ENCODE measurements around a stretch of chr1.

GRCh38 chr1:244303947-244304572 lies 48.4 kb upstream of the C1orf100 start:
- RRBS, 2 experiments, result no CpG with 5 or more reads among the region's 15 CpGs

- RRBS, 2 experiments, result no CpG with 5 or more reads among the region's 9 CpGs
Measured at GRCh38 chr1:244336694-244337050, 15.8 kb upstream of the C1orf100 start.

DNA sequence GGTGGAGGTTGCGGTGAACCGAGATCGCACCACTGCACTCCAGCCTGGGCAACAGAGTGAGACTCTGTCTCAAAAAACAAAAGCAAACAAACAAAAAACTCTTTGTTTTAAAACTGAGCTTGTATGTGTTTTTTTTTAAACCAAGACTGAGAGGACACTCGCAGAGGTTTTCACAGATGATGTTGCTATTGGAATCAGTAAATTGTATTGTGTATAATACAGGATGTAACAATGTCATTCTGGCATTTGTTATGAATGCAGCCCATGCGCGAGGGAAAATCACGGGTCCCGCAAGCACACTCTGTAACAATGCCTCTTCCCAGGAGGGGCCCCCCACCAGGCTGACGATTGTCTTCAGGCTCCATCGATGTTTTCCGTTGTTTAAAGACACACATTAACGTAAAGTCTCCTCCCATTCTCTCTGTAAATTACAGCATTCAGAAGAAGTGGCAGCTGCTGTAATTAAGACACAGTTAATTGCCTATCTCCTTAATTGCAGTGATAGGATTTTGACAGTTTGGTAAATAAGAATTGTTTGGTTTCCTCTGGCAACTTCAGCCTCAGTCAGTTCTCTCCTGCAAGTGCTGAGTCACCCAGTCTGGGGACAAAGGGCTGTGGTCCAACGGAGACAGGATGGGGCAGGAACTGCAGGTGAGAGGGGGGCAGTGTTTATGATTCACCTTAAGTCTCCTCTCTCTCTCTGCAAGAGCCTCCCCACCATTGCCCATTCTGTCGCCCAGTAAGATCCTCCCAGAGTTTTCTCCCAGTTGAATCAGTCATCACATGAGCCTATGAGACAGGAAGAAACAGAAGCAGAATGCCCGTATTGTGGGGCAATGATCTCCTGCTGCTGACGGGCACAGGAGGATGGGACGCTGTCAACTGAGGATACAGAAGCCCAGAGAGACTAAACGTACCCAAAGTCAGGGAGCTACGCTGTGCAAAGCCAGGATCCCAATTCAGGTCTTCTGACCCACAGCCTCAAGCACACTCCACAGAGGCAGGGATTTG lies 10.9 kb upstream of the C1orf100 start:
- RRBS, 2 experiments, result no CpG with 5 or more reads among the region's 19 CpGs

DNA sequence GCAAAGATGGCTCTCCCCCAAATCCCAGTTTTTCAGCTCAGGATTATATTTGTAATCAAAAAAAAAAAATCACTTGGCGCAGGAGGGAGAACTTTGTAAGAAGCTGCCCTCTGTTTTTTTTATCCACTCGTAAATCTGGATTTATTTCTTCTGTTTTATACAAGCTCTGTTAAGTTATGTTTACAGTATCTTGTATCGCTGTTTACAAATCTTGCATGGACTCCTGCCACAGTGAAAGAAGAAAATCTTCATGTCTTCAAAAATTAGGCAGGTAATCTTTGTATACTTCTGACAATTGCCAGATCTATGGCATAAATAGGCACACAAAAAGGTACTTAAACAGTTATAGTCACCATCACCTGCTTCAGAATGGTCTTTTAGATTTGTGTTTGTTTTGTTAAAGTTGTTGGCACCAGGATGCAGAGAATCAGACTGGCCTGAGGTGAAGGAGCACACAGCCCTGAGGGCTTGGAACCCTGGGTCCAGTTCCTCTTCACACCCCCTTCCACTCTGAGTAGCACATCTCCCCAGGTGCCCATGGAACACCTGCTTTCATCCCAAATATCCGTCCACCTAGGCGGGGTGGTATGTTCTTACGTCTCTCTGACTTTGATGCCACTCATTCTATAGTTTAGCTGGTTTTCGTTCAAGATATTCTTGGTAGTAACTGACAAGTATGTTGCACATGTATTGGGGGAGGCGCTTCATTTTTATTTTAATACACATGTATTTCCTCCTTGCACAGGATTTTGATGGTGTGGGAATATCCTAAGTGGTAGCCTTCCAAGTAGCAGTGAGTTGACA lies 24.7 kb downstream of the ENSG00000284188 start:
- RRBS, 2 experiments, result no CpG with 5 or more reads among the region's 8 CpGs

DNA sequence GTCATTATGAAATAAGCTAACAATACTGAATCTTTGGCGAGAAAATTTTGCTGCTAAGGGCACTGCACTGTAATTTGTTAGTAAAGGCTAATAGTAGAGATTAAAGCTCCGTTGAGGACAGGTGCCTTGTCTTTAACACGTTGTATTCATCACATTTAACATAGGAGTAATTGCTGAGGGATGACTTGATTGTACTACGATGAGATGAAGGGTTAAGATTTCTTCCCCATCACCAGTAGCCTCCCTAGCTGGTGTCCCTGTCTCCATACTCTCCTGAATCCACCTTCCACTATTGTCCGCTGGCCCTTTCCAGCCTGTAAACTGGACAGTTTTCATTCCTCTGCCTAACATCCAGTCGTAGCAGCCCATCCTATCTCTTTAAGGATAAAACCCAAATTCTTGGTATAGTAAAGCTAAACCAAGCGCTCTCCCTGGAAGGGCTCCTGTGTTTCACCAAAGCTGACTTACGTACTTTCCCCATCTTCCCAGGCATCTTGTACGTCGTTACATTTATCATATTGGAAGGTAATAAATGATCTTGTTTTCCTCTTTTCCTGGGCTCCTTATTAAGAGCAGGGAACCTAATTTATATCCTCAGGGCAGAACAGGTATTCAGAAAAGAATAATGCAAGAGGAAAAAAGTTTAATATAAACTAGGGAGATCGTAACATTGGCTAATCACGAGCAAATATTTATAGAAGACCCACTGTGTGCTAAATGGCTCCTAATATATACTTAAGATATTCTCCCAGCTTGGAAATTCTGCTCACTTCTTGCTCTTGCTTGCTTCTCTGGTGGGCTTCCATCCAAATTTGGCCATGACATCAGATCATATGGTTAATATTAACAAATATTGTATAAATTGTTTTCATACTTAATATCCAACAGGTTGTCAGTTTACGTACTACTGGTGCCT lies 796 bp downstream of the COX20 start:
- RRBS, 2 experiments, result no CpG with 5 or more reads among the region's 13 CpGs

- RRBS, 2 experiments, result no CpG with 5 or more reads among the region's 7 CpGs
Measured at GRCh38 chr1:244847551-244848615, 12.4 kb downstream of the COX20 start.

DNA sequence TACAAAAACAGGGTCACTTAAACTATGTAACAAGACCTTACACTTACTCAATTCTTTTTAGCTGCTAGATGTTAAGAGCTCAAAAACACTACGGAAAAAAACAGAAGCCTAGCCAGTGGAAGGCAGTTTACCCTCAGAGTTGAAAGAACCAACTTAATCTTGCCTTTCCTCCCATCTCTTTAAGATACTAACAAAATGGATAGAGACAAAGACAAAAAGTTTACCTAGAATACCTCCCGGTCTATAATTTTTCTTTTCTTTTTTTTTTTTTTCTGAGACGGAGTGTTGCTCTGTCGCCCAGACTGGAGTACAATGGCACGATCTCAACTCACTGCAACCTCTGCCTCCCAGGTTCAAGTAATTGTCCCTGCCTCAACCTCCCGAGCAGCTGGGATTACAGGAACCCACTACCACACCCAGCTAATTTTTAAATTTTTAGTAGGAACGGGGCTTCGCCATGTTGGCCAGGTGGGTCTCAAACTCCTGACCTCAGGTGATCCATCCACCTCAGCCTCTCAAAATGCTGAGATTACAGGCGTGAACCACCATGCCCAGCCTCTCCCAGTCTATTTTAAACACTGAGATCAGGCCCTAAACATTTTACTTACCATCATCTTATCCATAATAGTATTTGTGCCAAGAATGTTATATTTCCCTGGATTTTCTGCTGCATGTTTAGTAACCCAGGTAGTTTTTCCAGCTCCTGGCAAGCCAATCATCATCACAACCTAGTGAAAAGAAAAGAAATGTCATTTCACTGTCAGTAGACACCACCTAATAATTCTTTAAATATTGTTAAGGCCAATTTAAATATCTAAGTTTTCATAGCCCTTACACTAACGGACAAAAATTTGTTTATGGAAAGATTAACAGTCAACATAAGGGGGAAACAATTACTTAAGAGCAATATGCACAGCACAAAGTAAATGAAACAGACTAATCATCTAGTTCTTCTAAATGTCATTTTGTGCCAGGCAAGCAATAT lies 7.1 kb downstream of the HNRNPU start:
- RRBS, 2 experiments, result no CpG with 5 or more reads among the region's 10 CpGs

DNA sequence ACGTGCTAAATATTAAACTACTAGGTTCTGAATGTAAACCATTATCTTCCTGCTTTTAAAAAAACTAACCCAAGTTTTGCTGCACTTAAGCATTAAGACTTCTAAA lies 2.2 kb downstream of the HNRNPU start:
- RRBS, 2 experiments, result no CpG with 5 or more reads among the region's 1 CpG

GRCh38 chr1:244864817-244865236 lies 484 bp upstream of the HNRNPU start:
- RRBS, 2 experiments, result no CpG with 5 or more reads among the region's 14 CpGs

GRCh38 chr1:245046628-245047083 lies 77.2 kb downstream of the EFCAB2 start:
- RRBS, 2 experiments, result no CpG with 5 or more reads among the region's 9 CpGs

DNA sequence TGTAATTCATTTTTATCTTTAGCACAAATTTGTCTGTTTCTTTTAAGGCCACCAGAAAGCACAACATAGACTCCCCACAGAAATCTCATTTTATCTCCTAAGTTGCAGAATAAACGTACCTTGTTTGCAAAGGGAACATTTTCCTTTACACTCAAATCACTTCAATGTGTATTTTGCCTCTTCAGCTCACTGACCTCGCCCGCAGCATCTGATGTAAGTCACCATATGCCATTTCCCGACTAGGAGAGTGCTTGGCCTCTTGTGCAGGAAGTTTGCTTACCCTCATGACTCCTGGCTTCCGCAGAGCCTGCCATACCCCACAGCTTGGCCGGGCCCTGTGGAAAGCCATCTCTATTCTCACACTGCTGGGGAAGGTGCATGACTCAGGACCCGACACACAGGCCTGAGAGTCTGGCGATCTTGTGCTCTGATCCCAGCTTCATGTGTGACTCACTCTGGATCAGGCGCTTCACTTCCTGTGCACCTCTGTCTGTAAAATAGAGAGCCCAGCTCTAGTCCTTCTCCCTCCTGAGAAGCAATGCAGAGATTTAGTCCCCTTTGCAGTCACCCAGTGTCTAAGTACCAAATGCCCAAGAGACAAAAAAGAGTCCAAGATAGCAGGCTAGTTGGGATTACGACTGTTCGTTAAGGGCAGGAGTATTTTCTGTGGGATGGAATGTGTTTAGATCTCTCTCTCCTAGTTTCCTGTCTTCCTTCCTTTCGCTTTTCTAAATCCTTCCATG lies 63.0 kb upstream of the KIF26B start:
- RRBS, 2 experiments, result no CpG with 5 or more reads among the region's 12 CpGs

- RRBS, 2 experiments, result no CpG with 5 or more reads among the region's 15 CpGs
Measured at GRCh38 chr1:245098439-245098898, 56.3 kb upstream of the KIF26B start.

DNA sequence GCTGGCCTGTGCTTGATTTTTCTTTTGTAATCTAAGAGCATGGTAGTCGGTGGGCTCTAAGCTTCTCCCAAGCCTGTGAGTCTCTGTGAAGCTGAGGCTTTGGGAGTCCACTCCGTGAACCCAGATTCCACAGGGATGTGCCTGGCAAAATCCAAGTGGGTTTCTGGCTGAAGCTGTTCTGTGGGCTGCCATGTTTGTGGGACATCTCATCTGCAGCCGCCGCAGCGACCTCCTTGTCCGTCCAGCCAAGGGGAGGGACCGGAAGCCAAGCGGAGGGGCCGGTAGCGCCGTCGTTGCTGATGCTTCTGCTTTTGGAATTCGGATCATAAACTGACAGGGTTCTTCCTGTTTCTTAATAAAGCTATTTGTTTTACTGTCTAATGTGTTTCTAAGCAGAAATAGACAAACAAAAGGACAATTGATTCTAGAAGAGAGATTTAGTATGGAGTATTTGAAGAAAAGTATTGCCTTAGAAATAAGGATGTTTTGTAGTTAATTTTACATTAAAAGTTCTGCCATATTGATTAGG lies 13.3 kb downstream of the KIF26B start:
- RRBS, 2 experiments, result no CpG with 5 or more reads among the region's 13 CpGs

- RRBS, 2 experiments, result no CpG with 5 or more reads among the region's 5 CpGs
Measured at GRCh38 chr1:245510593-245511206, 355.9 kb downstream of the KIF26B start.

GRCh38 chr1:246035063-246035634 lies 471.9 kb downstream of the SMYD3 start:
- RRBS, 2 experiments, result no CpG with 5 or more reads among the region's 13 CpGs

DNA sequence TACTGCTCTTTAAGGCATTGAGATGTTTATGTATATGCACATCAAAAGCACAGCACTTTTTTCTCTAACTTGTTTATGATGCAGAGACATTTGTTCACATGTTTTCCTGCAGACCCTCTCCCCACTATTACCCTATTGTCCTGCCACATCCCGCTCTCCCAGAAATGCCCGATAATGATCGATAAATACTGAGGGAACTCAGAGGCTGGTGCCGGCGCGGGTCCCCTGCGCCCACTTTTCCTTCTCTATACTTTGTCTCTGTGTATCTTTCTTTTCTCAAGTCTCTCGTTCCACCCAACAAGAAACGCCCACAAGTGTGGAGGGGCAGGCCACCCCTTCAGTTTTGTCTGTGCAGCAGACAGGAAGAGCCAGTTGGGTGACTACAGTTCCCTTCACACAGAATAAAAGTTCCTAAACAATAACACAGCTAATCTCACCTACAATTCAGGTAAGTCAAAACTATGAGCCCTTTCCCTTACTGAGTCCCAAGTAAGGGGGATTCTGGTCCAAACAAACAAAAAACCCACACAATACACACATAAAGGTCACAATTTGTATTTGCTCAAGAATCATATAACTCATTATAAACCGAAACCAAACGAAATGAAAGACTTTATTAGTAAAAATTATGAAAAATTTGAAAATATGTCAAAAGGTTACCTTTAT lies 423.6 kb downstream of the SMYD3 start:
- RRBS, 2 experiments, result no CpG with 5 or more reads among the region's 11 CpGs

GRCh38 chr1:246120485-246121237 lies 386.4 kb downstream of the SMYD3 start:
- RRBS, 2 experiments, result no CpG with 5 or more reads among the region's 4 CpGs

DNA sequence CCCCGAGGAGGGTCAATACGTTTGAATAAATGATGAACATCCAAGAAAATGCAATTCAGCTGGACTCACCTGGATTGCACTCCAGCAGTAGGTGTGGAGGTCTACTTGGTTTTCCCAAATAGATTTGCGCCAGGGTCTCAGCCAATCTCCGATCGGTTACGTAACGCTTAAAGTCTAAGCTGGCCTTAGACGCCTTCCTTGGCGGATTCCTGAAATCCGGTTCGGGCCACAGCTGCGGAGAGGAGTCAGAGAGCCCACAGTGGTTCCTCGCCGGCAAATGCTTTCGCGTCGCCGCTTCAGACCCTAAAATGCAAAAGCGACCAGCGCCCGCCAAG lies 337 bp downstream of the TFB2M start:
- RRBS, 2 experiments, result 1 to 2% methylated on average over 5 of the region's 21 CpGs

GRCh38 chr1:246569450-246570461 lies 3.5 kb downstream of the CNST start:
- RRBS, 2 experiments, result no CpG with 5 or more reads among the region's 10 CpGs

DNA sequence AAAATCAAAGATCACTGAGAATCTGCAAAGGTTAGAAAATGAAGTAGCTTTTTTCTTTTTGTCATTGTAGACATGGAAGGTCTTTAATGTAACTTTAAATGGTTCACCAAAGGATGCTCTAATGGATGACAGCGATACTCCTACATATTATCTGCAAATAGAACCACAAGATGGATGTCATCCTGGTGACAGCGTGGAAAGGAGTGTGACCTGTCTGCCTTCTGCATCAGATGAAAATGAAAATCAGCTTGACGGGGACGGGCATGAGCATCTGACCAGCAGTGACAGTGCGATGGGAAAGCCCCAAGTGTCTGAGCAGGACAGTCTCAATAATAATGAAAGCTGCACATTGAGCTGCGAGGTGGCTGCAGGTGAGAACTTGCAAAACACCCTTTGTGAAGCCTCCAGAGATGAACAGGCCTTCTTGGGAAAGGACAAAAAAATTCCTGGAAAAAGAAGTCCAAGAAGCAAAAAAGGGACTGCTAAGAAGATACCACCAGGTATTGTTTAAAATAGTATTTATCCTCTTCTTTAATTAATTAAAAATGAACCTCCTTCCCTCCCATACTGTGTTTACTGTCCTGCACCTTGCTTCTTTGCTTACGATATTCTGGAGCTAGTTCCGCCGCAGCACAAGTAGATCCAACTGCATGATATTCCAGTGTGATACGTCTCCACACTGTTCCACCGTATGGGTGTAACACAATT lies 25.3 kb downstream of the CNST start:
- RRBS, 2 experiments, result no CpG with 5 or more reads among the region's 11 CpGs

Data from LNCaP clone FGC (cell line).